Measurements from ENCODE around the genes AHNAK and LRRN4CL.

DNA sequence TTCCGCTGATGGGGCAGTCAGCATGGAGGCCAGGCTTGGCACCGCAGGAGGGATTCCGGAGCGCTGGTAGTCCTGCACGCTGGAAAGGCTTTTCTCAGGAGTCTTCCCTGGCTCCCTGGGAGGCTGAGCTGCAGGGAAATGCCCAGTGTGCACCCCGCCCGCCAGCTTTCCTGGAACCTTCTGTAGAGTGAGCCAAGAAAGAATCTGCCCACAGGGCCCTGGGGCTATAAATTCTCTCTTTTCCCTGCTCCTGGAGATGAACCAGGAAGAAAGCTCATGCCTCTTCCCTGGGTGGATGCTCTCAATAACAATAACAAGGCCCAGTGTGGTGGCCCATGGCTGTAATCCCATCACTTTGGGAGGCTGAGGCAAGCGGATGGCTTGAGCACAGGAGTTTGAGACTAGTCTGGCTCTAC lies 46.2 kb upstream of the FTH1 start:
- PRO-cap: no peak
- RRBS, 2 experiments: no CpG with 5 or more reads among the region's 8 CpGs

- PRO-cap: no peak
- RRBS, 2 experiments: no CpG with 5 or more reads among the region's 30 CpGs
Observed at GRCh38 chr11:62129779-62130346, 6.1 kb downstream of the INCENP start.

- PRO-cap: no peak
- RRBS, 2 experiments: no CpG with 5 or more reads among the region's 34 CpGs
Observed at GRCh38 chr11:62146450-62146951, 22.7 kb downstream of the INCENP start.

DNA sequence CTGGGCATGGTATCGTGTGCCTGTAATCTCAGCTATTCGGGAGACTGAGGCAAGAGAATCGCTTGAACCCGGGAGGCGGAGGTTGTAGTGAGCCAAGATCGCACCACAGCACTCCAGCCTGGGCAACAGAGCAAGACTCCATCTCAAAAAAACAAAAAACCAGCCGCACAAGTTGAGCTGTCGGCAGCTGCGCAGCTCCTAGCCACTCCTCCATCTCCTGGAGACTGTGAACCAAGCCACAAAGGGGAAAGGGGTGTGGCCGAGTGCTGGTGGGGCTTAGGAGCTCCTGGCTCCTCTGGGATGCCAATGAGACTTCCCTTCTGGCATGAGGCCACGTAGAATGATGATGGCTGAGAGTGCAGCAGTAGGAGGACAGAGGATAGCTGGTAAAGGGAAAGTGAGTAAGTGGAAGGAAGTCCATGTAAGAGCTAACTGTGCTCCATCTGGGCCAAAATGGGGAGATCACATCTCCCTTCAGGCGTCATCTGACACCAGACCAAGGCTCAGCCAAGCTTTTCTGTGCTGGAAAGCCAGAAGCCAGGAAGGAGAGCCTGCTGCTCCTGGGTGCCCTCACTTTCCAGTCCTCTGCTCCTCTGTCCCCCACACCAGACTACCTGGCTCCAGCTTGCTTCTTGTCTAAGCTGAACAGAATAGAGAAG lies 47.1 kb downstream of the AHNAK start:
- PRO-cap: no peak
- RRBS, 2 experiments: no CpG with 5 or more reads among the region's 12 CpGs

- PRO-cap: no peak
- RRBS, 2 experiments: no CpG with 5 or more reads among the region's 8 CpGs
Observed at GRCh38 chr11:62519584-62519988, 27.0 kb downstream of the AHNAK start.

- PRO-cap: no peak
- RRBS, 2 experiments: no CpG with 5 or more reads among the region's 3 CpGs
Observed at GRCh38 chr11:62542124-62542439, 4.5 kb downstream of the AHNAK start.

DNA sequence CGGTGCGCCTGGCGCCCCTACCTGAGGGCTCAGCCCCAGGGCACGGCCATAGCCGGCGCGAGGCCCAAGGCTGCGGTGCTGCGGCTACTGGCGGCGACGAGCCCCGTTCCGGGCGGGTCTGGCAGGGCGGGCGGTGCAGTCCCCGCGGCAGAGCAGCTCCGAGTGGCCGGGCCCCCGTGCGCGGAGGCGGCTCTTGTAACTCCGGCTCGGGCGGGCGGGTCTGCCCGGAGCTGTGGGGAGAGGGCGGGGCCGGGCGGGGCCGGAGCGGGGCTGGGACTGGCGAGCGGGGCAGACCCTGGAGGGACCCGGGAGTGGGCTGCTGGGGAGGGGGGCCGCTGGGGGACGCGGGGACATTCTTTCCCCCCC lies at the start of gene AHNAK:
Gene AHNAK, minus strand, starts transcription at position 168 of the 366 bp plus-strand sequence.
- PRO-cap: bidirectional peak, plus-strand start outside the sequence, minus-strand start at position 168 of the sequence
- RRBS, 2 experiments: 1 to 3% methylated on average over 27 of the region's 41 CpGs

GRCh38 chr11:62547005-62547777 lies 585 bp upstream of the AHNAK start:
- PRO-cap: bidirectional peak, plus-strand start at chr11:62547137, minus-strand start at chr11:62546806; bidirectional peak, plus-strand start at chr11:62547250, minus-strand start at chr11:62547217
- RRBS, 2 experiments: 4 to 10% methylated on average over 12 of the region's 40 CpGs

DNA sequence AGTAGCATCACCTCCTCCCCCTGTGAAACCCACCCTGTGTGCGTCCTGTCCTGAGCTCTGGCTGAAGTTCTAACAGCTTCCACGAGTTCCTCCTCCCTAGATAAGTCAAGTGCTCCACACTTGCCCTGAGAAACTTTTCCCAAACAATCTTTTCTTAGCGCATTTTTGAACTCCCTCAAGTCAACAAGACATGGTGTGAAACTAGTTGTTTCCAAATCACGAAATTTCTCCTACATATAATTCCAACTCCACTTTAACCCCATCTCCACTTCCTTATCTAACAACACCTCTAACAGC lies 1.7 kb upstream of the MTA2 start:
- PRO-cap: no peak
- RRBS, 2 experiments: no CpG with 5 or more reads among the region's 4 CpGs

GRCh38 chr11:62607456-62607915 lies 5.1 kb downstream of the EML3 start:
- PRO-cap: no peak
- RRBS, 2 experiments: no CpG with 5 or more reads among the region's 8 CpGs

GRCh38 chr11:62612064-62612411 lies 537 bp downstream of the EML3 start:
- PRO-cap: no peak
- RRBS, 2 experiments: 2% methylated on average over 12 to 16 of the region's 23 CpGs

GRCh38 chr11:62689350-62690391 lies at the start of gene LRRN4CL:
Gene LRRN4CL (minus strand): TSS chr11:62689530.
- PRO-cap: no peak
- RRBS, 2 experiments: no CpG with 5 or more reads among the region's 14 CpGs

- PRO-cap: no peak
- RRBS, 2 experiments: 2 to 3% methylated on average over 32 to 35 of the region's 58 CpGs
Observed at GRCh38 chr11:62726312-62726999, 801 bp downstream of the HNRNPUL2 start.

GRCh38 chr11:62753256-62754011 lies 526 bp downstream of the ZBTB3 start:
- PRO-cap: no peak
- RRBS, 2 experiments: 1 to 5% methylated on average over 4 of the region's 23 CpGs

DNA sequence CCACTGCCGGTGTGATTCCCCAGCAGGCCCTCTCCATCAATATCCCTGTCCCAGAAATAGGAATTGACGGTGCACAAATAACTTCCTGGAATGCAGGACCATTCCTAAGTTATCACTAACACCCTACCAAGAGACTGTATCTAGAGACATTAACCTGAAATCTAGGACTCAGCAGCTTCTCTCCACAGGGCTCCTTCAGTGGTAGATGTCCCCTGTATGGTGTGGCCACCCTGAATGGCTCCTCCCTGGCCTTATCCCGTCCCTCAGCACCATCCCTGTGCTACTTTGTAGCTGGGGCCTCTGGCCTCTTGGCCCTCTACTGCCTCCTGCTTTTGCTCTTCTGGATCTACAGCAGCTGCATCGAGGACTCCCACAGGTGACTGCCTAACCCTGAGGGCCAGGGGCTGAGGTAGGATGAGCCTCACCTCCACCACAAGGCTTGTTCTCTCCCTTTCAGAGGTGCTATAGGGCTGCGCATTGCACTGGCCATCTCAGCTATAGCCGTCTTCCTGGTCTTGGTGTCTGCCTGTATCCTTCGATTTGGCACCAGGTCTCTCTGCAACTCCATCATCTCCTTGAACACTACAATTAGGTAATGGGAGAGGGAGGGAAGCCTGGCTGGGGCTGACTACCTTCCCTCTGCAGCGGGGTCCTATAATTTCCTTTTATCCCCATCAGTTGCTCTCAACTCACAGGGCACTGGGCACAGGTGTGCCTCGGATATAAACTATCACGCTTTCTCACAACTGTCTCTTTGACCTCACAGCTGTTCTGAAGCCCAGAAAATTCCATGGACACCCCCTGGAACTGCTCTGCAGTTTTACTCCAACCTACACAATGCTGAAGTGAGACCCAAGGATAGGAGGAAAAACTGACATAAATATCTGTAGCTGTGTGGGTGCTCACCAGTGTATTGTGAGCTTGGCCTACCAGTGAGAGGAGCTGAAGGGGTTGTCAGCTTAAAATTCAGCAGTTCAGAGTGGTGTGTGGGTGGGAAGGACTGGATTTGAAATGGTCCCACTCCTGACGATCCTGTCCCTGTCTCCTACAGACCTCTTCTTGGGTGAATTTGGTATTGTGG lies 2.0 kb downstream of the TMEM179B start:
- PRO-cap: no peak
- RRBS, 2 experiments: no CpG with 5 or more reads among the region's 11 CpGs

DNA sequence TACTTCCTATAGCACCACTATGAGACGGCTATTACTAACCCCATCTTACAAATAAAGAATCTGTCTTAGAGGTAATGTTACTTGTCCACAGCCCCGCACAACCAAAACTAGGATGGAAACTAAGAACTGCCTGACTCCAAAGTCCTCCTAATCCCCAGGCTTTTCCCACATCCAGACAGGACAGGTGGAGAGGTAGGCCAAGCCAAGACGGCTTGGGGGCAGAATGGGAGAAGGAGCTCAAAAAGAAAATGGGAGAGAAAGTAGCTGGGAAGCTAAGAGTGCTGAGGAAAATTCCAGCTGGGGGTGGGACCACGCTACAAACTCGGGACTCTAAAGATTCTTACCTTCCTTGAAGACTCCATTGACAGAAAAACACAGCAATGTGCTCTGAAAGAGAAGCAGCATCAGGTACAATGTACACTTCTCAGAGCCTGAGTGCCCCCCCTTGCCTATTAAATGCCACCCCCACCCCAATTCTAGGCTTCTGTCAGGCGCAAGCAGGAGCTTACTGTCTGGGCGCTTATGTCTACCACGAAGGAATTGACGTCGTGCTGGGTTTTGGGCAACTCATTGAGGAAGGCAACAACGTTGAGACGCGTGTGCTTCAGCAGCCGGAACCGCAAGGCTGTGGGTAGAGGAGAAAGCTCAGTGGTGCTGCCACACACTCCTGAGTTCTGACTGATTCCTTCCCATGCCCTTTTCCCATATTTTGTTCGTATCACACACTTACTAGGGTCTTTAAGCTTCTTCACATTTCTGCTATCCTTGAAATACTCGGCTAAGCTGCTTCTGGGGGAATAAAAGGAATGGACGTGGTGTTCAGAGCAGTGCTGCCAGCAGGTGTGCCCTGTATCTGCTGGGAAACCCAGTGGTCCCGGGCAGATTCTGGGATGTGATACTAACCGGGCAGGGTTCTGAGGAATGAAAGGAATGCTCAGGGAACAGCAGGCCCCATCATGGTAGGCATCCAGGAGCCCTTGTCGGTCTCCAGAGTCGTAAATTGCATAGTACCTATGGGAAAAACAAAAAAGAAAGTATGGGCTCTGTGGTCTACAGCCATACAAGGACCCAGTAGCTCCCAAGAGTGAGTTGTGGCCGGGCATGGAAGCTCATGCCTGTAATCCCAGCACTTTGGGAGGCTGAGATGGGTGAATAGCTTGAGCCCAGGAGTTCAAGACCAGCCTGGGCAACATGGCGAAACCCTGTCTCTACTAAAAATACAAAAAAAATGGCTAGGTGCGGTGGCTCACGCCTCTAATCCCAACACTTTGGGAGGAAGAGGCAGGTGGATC lies 4.2 kb upstream of the TMEM223 start:
- PRO-cap: no peak
- RRBS, 2 experiments: 76 to 83% methylated on average over 1 of the region's 26 CpGs

DNA sequence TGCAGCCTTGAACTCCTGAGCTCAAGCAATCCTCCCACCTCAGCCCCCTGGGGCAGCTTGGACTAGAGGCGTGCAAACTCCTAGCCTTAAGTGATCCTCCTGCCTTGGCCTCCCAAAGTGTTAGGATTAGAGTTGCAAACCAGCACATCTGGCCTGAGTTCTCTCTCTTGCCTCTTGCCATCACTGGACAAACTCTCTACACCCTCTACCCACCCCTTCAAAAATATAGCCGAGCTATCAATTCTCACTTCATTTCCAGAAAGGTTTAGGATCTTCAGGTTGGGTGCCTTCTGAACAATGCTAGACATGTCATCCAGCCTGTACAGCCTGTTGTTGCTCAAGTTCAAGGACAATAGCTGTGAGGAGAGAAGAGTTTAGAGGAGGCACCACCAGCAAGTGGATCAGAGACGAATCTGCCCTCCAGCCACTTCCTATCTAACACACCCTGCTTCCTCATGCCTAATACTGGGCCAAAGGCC lies 4.4 kb downstream of the NXF1 start:
- PRO-cap: no peak
- RRBS, 2 experiments: no CpG with 5 or more reads among the region's 3 CpGs

DNA sequence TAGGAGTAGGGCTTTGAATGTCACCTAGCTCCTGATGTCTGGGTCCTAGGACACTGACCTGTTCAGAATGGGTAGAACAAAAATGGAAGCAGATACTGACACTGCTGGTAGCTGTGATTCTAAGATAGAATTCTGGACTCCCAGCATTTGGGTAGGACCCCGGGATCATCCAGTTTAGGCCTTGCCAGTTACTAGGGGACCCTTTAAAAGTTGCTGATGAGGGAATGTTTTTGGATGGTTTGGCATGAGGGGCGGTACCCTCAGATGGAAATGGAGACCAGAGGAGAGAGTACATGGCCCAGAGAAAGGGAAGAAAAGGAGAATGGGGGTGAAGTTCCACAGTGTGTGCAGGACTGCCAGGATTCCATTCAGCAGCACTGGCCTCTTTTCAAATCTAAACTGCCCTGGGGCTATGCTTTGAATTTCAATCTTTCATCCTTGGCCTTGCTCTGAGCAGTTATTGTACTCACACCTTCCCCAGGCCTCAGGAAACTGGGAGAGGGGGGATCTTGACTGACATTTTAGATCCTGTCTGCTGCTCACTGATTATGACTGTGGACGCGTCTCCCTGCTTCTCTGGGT lies 2.9 kb downstream of the SLC3A2 start:
- PRO-cap: no peak
- RRBS, 2 experiments: no CpG with 5 or more reads among the region's 4 CpGs

DNA sequence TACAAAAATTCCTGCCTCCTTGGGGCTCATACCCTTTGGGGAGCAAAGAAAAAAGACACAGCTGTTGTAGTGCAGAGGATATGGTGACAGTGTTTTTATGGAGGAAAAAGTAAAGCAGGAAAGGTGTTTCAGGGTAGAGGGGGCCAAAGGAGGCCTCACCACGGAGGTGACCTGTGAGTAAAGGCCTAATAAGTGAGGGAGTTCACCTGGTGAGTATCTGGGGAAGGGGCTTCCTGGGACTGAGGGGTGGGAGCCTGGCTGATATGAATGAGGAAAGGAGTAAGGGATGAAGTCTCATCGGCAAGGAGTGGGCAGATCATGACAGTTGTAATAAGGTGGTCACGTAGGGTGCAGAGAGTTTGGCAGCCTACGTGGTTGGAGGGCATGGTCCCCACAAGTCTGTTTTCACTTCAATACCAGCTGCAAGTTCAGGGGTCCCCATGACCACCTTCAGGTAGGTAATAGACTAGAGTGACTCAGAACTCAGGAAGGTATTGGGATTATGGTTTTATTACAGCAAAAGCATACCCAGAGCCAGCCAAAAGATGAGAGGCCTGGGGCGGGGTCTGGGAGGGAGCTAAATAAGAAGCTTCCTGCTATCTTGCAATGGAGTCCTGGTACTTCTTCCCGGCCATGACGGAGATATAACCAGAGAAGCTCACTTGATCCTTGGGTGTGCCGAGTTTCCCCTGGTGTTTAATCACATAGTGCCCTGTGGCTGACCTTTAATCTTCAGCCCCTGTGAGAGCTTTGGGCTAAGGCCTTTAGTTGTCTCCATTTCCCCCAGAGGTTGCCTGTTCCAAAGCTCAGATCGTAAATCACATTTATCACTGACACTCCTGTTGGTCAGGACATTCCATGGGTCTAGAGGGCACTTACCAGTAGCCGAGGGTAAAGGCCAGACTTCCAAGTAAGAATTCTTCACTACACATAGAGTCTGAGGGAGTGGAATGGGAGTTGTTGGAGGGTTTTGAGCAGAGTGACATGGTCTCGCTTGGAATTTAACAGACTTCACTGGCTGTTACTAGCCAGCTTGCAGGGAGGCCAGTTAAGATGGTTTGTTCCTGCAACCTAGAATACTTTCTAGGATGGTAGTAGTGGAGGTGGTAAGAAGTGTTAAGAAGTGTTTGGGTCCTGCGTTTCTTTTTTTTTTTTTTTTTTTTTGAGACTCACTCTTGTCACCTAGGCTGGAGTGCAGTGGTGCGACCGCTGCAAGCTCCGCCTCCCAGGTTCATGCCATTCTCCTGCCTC lies 9.0 kb downstream of the SLC3A2 start:
- PRO-cap: no peak
- RRBS, 2 experiments: no CpG with 5 or more reads among the region's 15 CpGs

DNA sequence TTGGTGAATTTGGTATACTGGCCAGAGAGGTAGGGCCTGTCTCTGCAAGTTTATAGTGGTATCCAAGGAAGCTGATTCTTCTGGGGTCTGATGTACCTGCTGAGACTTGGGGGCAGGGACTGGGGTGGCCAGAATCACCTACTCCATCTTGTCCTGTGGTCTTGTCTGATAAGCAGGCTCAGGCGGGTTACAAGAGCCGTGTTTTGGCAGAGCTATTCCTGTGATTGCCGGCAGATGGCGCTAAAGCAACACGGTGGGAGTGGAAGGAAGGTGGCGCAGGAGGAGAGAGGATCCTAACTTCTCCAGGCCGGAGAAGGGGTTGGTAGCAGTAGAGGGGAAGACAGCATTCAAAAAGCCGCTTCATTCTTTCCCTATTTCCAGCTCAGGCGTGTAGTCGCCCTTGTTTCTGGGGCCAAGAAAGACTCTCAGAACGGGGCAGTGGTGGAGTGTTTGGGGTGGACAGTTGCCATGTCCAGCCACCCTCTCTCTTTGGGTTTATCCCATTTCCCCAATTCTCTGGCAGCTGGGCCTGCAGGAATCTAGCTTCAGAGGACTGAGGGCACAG lies 15.2 kb downstream of the CHRM1 start:
- PRO-cap: no peak
- RRBS, 2 experiments: under 1 to 2% methylated on average over 5 of the region's 11 CpGs

All from astrocyte (in vitro differentiated cells and primary cell).